Thyroid gland (tissue), 7 donors: Measurements from ENCODE around the genes TPH2 and CAPS2.

DNA sequence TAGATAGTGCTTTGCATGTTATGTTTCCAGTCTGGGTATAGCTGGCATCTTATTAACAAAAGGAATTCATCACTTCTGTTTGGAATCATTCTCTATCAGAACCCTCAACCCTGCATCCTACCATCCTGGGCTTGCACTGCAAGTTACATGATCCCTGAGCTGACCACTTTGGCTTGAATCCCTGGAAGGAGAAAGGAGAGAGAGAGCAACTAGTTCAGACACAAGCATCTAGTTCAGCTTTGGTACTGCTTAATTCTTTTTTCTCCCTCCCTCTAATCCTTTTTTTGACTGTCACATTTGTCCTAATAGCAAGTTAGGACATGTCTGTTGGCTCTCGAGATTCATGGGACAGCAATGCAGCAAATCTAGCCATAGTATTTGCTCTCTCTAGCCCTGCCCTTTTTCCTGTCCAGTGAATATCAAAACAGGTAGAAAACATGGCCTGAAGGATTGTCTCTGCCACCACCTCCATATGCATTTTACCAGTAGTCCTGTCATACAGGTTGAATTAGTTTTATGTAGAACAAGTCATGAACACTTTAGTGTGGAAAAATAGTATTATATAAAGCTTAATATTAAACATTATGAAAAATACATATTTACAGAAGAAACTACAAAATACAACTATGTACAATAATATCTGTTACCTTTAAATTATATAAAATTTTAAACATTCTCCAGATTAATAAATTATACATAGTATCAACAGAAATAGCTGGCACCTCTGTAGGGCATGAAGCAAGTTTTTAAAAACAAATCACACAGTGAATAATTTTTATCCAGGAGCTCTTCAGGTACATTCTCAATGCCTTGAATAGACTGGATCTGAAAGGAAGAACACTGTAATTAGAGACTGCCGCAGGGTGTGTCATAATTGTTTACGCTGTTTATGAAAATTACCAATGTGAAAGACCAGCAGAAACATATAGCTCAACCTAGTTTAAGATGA, 116.3 kb downstream of the PTPRB start:
- PRO-cap, 2 experiments, result no peak in any of the 2 experiments
- RAMPAGE, long total RNA, 5 experiments, result no peak in any of the 5 experiments

- PRO-cap, 2 experiments, result no peak in any of the 2 experiments
- RAMPAGE, long total RNA, 5 experiments, result no peak in any of the 5 experiments
These were observed 47.2 kb downstream of the PTPRB start for GRCh38 chr12:70589959-70590403.

DNA sequence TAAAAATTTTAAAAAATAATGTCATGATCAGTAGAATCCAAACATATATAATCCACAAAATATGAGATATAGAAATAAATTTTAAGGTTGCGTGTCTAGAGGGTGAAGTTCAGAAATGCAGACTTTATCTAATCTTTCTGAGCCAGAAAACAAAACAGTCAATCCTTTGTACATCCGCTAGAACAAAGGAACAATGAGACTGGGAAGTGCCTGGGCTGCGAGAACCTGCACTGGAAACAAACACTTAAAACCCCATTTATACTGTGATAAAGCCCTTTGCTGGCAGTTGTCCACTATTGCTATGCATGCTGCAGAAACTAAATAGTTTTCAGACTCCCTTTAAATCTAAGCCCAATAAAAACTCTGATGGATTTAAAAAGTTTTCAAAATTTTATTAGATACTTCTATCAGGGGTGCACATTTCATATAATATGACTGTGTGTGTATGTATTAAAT, 38.4 kb downstream of the PTPRB start:
- PRO-cap, 2 experiments, result no peak in any of the 2 experiments
- RAMPAGE, long total RNA, 5 experiments, result no peak in any of the 5 experiments

- PRO-cap, 2 experiments, result peak in 1 of 2 experiments; most common minus-strand start chr12:70661009 (in 1)
- RAMPAGE, long total RNA, 5 experiments, result no peak in any of the 5 experiments
These were observed 23.7 kb upstream of the PTPRB start for GRCh38 chr12:70660653-70661520.

DNA sequence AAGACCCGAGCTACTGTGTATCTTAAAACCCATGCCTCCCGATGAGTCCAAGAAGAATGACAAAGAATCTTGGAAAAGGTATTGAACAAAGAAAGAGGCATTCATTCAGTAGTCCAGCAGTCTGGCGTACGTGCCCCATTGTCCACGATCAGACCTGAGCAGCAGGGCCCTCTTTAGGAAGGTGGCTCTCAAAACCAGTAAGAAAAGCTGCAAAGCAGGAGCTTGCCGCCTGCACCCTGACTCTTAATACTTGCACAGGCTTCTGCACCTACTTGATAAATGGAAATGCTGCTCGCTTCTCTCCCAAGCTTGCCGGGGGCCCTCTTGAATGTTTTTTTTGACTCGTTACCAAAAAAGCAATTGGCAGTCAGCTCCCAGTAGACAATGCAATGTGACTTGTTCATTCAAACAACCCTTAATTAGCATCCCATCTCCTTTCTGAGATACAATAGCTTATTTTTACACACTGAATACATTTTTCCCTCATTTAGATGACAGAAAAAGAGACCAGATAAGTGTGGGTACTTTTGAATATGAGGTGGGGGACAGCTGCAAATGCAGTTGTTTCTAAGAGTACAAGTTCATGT, 27.2 kb upstream of the PTPRB start:
- PRO-cap, 2 experiments, result peak in 1 of 2 experiments; most common minus-strand start position 248 of the sequence (in 1)
- RAMPAGE, long total RNA, 5 experiments, result no peak in any of the 5 experiments

GRCh38 chr12:70754105-70755031, 117.1 kb upstream of the PTPRB start:
- PRO-cap, 2 experiments, result no peak in any of the 2 experiments
- RAMPAGE, long total RNA, 5 experiments, result no peak in any of the 5 experiments

DNA sequence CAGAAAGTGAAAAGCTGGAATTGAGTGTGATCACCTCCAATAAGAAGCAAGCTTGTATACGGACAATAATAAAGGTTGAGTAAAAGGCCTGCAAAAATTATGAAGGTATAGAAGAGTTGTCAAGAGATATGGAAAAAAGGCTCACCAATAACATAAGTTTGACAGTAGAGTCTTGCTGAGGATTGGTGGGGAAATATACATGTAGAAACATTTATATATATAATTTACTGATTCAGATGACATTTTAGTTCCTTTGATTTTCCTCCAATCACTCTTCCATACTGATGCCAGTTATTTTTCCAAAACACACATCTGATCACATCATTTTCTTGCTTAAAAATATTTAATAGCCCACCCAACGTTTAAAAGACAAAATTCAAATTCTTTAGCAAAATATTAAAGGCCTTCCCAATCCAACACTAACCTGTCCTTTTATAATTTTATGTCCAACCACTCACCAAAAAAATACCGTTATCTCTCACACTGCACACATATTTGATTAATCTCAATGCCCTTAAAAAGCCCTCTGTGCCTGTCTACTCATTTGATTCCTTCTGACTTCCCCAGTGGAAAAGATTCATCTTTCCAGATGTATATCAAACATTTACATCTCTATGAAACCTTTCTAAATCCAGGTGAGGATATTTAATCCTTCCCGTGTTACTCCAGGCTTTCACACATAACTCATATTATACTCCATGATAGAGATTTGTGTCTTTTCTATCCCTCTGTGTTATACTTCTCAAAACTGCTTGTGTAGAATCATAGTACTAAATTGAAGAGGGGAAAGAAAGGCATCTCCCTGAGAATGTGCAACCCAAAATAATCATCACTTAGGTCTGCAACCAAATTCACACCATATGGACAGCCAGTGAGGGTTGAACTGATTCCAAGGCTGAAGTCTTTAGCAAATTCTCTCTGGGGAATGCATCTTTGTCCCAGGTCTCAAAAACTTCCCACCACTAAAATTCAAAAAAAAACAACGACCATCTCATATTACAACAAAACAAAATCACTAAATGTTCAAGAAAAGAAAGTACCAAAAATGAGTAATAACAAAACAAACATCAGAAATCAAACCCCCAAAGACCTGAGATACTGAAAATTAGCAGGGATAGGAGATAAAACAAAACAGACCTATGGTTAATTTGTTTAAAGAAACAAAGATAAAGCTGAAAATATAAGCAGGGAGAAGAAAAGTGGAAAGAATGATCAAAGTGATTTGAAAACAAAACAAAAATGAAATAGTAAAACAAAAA, 11.2 kb downstream of the ZFC3H1 start:
- PRO-cap, 2 experiments, result no peak in any of the 2 experiments
- RAMPAGE, long total RNA, 5 experiments, result no peak in any of the 5 experiments

GRCh38 chr12:71691465-71692104, 5.7 kb downstream of the TMEM19 start:
- PRO-cap, 2 experiments, result no peak in any of the 2 experiments
- RAMPAGE, long total RNA, 5 experiments, result no peak in any of the 5 experiments

DNA sequence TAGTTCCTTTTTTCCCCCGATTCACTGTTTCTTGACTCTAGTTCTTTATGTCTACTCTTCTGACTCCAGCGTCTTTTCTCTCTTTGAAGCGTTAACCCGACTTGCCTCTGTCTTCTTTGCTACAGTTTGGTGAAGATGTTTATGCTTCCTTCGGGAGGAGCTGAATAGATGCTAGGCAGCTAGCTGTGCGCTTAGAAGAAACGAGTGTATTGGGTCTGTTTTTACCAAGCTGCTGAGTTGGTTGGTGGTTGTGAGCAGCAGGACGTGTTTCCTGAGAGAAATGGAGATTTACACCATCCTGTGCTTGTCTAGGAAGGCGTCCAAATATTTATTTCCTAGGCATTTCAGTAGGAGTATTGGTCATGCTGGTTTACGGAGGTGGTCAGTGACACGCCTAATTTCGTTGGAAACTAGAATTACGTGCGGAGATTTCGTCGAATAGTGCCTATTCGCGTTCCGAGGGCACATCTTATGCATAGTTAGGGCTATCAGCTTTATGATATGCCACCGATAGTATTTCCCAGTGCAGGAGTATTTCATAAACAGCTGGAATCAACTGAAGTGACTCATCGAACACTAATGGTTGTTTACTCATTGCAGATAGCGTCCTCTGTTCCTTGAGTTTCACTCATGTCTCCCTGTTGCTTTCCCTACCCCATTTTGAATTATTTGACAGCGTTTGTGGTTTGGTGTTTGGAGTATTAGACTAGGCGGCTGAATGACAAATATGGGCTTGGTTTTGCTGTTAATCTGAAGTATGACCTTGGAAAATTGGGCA, 731 bp downstream of the TBC1D15 start:
- PRO-cap, 2 experiments, result peak in 2 of 2 experiments; most common plus-strand start position 363 of the sequence (in 1); most common minus-strand start position 264 of the sequence (in 2)
- RAMPAGE, long total RNA, 5 experiments, result no peak in any of the 5 experiments

- PRO-cap, 2 experiments, result no peak in any of the 2 experiments
- RAMPAGE, long total RNA, 5 experiments, result no peak in any of the 5 experiments
These were observed 8.6 kb downstream of the TBC1D15 start for GRCh38 chr12:71848146-71848556.

GRCh38 chr12:71938684-71939130, at the start of gene TPH2:
TSS of gene TPH2 (plus strand) at chr12:71938845.
- PRO-cap, 2 experiments, result no peak in any of the 2 experiments
- RAMPAGE, long total RNA, 5 experiments, result no peak in any of the 5 experiments

GRCh38 chr12:73129509-73129754, 857.3 kb downstream of the TRHDE start:
- PRO-cap, 2 experiments, result no peak in any of the 2 experiments
- RAMPAGE, long total RNA, 5 experiments, result no peak in any of the 5 experiments

DNA sequence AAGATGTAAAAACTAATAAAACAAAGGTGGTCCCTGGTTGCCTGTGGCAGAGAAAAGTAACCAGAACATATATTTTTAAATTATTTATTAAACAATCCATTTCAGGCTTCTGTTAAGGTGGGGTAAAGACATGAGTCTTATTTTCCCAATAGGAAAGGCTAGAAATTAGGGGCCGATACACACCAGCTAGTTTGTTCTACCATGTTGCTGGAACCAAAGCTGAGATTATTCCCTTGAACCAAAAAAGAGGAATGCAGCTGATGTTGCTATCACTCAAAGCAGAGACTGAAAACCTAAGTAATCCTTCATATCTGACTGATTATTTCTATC, 812.6 kb upstream of the ATXN7L3B start:
- PRO-cap, 2 experiments, result no peak in any of the 2 experiments
- RAMPAGE, long total RNA, 5 experiments, result no peak in any of the 5 experiments

- PRO-cap, 2 experiments, result no peak in any of the 2 experiments
- RAMPAGE, long total RNA, 5 experiments, result no peak in any of the 5 experiments
These were observed 366.1 kb upstream of the ATXN7L3B start for GRCh38 chr12:74171548-74171902.

DNA sequence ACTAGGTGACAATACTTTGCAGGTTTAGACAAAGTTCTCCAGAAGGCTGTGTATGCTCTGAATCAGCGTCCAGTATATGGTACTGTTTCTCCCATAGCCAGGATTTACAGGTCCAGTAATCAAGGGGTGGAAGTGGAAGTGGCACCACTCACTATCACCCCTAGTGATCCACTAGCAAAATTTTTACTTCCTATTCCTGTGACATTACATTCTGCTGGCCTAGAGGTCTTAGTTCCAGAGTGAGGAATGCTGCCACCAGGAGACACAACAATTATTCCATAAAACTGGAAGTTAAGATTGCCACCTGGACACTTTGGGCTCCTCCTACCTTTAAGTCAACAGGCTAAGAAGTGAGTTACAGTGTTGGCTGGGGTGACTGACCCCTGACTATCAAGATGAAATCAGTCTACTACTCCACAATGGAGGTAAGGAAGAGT, 256.7 kb upstream of the ATXN7L3B start:
- PRO-cap, 2 experiments, result no peak in any of the 2 experiments
- RAMPAGE, long total RNA, 5 experiments, result no peak in any of the 5 experiments

DNA sequence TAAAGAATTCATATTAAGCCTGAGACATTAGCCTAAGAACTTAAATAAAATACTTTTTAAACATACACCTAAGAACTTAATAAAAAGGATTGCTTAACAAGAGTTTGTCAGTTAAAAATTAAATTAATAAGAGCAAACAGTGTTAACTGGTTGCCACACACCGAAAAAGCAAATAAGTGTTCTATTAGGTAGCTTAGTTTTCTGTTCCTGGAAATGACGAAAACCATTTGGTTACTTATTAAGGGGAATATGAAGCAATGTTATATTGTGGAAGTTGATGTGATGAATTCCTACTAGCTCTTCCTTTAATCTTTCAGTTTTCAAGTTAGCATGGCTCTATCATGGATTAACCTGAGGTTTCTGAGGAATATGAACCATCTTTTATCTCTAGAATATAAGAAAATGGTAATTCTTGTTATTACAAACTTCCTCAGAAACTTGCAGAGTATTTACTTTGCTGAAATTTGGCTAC, 245.9 kb downstream of the KCNC2 start:
- PRO-cap, 2 experiments, result no peak in any of the 2 experiments
- RAMPAGE, long total RNA, 5 experiments, result no peak in any of the 5 experiments

DNA sequence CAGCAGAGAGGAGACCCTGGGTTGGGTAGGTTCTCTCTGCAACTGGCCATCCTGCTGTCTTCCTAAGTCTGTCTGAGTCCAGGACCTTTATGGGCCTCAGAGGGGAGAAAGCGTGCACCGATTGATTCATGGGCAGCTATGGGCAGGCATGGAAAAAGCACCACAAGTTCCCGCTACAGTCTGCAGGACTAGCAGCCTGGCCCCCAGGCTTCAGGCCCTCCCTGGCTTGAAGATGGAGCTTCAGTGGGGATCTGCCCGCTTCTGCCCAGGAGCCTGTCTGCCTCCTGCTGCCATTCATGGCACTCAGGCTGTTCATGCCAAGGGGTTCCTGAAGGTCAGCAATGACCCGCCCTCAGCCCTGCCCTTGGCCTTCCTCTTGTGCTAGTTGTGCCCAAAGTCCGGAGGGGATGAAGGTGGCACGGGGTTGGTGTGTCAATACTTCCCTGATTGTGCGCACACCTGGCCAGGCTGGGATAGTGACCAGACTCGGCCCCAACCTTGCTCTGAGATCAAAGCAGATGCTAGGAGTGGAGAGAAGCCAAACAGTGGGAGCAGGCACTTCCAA, 224.1 kb downstream of the KCNC2 start:
- PRO-cap, 2 experiments, result no peak in any of the 2 experiments
- RAMPAGE, long total RNA, 5 experiments, result no peak in any of the 5 experiments

DNA sequence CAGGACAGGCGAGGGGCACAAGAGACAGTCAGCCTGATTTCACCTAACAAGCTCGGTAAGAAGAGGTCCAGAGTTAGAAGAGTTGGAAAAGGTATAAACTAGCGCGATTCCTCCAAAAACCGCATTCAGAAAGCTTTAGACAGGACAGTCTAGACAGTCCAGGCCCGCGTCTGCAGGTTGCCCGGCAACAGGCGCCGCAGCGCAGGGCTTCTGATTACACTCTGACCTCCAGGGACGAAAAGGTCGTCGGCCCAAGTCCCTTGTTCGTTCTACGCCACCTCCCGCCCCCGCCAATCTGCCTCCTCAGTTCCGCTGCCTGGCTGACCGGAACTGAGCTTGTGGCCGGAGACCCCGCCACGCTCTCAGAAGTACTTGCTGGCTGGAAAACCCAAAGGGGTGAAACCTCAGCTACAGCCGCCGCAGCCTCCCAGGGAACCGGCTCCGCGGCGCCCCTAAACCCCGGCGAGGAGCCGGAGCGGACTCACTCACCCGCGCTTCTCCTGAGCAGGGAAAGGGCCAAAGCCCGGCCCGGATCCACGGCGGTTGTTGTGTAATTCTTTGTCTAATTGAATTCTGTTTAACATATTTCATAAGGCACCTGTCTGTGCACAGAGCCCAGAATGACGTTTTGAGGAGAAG, at the start of gene CAPS2:
Gene CAPS2 (minus strand): TSS at position 440 of the 639 bp plus-strand sequence.
- PRO-cap, 2 experiments, result peak in 2 of 2 experiments; most common plus-strand start position 329 of the sequence (in 1); most common minus-strand start position 297 of the sequence (in 2)
- RAMPAGE, long total RNA, 5 experiments, result start-site peak on the minus strand in 1 of 5 experiments, centred at position 452 of the sequence, 124 reads per replicate

DNA sequence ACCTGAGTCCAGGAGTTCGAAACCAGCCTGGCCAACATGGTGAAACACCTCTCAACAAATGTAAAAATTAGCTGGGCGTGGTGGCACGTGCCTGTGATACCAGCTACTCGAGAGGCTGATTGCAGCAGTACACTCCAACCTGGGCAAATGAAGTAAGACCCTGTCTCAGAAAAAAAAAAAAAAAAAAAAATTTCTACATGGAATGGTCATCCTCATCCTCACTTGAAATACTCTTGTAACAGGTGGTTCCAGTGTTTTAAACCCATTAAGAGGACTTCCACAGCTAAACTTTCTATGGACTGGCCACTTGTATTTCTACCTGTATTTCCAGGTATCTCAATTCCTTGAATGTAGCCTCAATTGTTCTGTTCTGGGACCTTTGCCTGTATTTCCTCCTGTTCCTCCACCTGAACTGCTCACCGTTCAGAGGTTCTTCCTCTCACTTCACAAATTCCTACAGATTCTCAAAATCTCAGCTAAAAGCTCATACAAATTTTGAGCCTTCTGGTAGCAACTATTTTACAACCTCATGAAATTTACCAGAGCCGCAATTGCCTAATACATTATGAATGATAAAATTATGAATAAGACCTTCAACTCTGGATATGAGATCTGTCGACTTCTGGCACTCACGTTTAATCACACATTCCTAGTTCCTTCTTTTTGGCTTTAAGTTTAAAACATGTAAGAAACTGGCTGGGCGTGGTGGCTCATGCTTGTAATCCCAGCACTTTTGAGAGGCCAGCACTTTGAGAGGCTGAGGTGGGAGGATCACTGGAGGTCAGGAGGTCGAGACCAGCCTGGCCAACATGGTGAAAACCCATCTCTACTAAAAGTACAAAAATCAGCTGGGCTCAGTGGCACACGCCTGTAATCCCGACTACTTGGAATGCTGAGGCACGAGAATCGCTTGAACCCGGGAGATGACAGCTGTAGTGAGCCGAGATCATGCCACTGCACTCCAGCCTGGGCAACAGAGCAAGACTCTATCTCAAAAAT, 40.9 kb downstream of the NAP1L1 start:
- PRO-cap, 2 experiments, result no peak in any of the 2 experiments
- RAMPAGE, long total RNA, 5 experiments, result no peak in any of the 5 experiments

DNA sequence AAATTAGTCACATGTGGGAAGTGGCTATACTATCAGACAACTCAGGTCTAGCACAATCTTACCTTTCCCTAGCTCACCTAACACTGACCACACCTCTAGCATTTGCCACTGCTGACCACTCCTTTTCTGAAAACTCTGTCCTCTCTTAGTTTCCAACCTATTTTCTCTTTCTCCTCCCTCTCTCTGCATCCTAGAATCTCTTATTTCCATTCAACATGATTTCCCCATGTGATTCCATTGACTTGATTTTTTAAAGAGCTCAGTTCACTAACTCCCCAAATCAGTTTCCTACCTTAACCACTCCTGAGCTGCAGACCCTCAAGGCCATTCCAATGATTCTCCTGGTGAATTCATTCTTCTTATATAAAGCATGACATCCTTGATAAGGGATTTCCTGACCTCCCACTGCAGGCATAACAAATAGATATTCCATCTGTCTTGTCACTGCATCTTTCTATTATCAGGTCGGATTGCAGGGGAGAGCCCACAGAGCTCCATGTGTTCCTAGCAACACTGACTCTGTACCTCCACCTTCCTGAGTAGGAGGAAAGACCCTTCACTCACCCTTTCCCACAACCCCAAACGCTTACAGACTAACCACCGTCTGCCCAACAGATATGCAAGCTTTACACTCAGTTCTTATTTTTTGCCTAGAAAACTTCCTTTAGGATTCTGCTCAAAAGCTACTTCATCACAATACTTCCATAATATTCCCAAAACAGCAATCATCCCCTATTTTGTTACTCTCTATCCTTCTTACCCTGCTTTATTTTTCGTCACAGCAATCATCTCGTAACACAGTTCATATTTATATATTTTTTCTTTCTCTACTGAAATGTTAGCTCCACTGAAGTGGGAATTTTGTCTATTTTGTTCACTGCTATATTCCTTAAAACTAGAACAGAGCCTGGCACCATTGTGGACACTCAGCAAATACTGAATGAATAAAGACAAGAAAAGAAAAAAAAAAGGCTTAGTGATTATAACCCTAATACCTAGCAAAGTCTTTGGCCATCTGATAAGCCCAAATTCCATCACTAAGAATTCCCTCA, 90.3 kb downstream of the OSBPL8 start:
- PRO-cap, 2 experiments, result no peak in any of the 2 experiments
- RAMPAGE, long total RNA, 5 experiments, result no peak in any of the 5 experiments